Measurements from ENCODE around the genes BLOC1S1, RPS26 and GLS2.

GRCh38 chr12:55703757-55704772 is 3.6 kb downstream of the ITGA7 start:
- PRO-cap, result no peak

DNA sequence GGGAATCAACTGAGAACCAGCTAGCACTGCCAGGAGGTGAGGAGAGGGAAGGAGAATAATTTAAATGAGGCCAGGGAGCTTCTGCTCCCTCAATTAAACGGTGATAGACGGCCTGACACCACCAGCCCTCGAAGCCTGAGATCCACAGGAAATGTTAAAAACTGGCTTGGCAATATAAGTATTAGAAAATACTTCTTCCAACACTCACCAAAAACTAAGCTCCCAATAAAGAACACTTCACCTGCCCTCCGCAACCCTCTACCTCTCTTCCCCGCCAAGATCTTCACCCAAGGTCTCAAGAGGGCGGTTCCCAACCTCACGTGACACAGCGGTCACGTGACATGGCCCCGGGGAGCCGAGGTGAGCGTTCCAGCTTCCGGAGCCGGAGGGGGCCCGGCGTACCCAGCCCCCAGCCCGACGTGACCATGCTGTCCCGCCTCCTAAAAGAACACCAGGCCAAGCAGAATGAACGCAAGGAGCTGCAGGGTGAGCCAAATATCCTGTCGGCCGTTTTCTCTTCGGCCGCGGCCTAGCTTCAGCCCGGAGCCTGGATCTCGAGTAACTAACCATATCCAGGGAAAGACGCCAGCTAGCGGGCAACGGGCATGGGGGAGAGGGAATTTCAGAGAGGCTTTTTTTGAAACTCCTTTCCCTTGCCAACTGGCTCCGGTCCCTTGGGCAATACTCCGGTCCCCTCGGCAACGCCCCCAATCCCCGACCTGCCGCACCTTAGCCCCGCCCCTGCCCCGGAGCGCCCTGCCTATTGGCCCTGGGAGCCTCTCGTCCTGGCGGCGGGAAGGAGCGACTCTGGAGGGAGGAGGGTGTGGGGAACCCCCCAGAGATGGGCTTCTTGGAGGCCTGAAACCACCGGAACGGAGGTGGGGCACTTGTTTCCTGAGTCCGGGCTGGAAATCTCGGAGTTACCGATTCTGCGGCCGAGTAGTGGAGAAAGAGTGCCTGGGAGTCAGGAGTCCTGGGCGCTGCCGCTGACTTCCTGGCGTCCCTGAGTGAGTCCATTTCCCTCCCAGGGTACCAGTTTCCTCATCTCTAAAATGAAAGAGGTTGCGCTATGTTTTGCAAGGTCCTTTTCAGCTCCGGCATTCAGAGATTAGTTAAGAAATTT is at the start of gene BLOC1S1:
Gene BLOC1S1 (plus strand): TSS at position 336 of the 1,123 bp plus-strand sequence.
- PRO-cap, result bidirectional peak, plus-strand start at position 342 of the sequence, minus-strand start at position 260 of the sequence; unidirectional peak, minus-strand start at position 662 of the sequence

- PRO-cap, result no peak
Measured at GRCh38 chr12:55716901-55717282, 1.0 kb downstream of the BLOC1S1 start.

GRCh38 chr12:55718627-55719438 is 1.4 kb upstream of the RDH5 start:
- PRO-cap, result no peak

DNA sequence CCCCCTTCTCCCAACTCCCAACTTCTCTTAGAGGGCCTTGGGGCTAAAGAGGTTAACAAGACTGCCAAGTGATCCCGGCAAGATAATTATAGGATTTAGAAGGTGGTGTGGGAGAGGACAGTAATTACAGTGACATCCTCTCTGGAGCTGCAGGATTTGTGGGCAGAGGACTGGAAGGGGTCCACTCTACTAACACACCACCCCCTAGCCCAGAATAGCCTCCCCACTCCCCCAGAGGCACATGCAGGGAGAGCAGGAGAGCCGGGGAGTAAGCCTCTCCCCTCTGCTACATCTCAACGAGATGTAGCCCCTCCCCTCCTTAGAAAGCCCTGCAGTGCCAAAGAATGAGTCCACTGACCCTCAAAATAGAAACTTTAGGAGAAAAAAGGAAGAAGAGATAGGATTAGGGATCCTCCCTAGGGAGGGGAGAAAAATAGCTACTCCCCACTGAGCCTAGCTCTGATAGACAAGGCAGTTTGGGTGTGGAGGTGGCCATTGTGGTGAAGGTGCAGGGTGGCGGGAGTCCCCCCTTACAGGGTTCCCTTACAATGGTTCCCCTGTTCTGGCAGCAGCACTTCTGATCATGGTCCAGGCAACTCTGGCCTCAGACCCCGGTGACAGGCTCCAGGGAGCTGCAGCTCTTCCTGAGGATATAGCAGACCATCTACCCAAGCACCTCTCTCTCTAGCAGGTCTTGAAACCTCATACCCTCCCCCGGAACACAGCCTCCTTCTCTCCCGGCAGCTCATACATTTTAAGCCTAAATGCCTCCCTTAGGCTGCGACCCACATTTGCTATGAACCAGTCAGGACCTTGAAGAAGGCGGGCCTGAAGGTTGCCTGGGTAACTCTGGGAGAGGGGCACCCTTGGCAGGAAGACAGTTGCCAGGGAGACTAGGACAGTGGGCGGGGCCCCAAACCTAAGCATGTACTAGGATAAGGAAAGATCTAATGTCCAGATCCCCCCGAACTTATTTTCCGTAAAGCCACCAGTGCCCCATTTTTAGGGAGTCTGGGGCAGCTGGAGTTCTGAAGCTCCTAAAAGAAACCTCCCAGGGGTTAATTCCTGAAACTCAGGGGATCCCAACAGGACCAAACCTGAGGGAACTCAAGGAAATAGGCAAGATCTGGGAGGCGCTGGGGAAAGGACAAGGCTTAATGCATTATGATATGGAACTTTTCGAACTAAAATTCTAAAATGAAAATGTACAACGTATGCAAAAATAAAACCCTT is 4.8 kb upstream of the GDF11 start:
- PRO-cap, result no peak

DNA sequence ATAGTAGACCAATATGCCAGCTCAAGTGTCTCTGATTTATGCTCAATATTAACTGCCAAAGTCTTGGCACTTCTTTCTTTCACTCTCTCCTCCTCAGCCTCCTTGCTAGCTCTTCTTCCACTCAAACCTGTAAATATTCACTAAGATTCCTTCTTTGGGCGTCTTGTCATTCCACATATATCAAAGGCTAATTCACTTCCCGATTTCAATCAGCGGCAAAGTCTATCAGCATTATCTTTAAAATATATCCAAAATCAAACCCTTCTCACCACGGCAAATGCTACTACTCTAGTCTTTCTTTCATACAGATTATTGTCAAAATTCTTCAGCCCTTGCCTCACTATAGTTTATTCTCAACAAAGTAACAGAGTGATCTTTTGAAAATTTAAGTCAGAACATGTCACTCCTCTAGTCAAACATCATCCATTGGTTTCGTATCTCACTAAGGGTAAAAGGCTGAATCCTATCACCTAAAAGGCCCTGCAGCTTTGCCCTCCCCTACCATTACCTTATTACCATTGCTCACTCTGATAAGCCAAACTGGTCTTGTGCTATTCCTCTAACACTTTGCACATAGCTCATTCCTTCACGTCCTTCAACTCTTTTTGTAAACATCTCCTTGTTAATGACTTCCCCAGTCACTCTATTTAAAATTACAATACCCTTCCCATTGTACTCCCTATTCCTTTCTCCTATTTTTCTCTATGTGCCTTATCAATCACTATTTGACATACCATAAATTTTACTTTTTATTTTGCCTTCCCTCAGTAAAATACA is 5.7 kb downstream of the SARNP start:
- PRO-cap, result no peak

GRCh38 chr12:55834529-55835411 is 5.4 kb upstream of the DNAJC14 start:
- PRO-cap, result no peak

- PRO-cap, result no peak
Measured at GRCh38 chr12:55839443-55839930, 3.2 kb downstream of the MMP19 start.

GRCh38 chr12:55930090-55930399 is 917 bp upstream of the DGKA start:
- PRO-cap, result no peak

DNA sequence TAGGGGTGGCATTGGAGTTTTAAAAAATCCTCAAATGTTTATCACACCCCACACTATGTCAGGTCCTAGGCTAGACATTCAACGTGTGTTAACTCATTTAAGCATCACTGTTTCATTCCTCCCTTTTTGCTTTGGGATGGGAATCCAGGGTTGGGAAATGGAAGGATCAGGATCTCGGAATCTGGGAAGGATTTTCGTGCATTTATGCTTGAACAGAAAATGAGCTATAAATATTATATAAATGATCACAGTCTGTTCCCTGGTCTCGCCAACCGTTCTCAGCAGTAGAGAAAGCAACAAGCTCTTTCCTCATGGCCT is 9.5 kb downstream of the PMEL start:
- PRO-cap, result no peak

DNA sequence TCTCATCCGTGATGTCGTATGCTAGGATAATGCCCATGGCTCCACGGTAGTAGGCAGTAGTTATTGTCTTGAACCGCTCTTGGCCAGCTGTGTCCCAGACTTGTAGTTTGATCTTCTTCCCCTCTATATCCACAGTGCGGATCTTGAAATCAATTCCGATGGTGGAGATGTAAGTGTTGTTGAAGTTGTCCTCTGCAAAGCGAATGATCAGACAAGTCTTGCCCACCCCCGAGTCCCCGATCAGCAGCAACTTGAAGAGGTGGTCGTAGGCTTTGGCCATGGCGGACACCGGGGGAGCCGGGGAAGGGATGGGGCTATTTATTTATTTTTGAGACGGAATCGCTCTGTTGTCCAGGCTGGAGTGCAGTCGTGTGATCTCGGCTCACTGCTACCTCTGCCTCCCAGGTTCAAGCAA is 6.9 kb downstream of the RAB5B start:
- PRO-cap, result no peak

GRCh38 chr12:56041699-56042776 is at the start of gene RPS26:
Gene RPS26 (plus strand): TSS chr12:56041918.
- PRO-cap, result unidirectional peak, minus-strand start at chr12:56041787; unidirectional peak, minus-strand start at chr12:56041824; unidirectional peak, plus-strand start at chr12:56042146

DNA sequence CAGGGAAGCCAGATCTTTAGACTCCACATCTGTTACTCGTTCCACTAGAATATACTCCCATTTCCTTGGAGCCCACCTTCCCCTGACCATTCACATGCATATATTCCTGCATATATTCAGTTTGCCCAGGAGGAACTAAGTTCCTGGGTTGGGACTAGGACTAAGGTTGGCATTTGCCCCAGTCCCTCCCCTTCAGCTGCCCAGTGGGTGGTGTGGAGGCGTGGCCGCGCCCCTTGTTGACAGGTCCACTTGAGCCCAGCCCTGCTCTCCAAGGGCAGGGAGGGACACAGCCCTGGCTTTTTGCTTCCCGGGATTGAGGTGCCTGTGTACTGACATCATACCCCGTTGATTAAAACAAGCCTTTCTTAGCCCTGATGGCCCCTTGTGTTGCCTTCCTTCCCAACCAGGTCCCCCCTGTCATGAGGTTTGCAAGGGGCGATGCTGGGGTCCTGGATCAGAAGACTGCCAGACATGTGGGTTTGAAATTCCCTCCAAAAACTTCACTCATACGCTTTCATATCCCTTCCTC is 7.3 kb downstream of the ERBB3 start:
- PRO-cap, result no peak

GRCh38 chr12:56119906-56120623 is 2.0 kb downstream of the ZC3H10 start:
- PRO-cap, result no peak

DNA sequence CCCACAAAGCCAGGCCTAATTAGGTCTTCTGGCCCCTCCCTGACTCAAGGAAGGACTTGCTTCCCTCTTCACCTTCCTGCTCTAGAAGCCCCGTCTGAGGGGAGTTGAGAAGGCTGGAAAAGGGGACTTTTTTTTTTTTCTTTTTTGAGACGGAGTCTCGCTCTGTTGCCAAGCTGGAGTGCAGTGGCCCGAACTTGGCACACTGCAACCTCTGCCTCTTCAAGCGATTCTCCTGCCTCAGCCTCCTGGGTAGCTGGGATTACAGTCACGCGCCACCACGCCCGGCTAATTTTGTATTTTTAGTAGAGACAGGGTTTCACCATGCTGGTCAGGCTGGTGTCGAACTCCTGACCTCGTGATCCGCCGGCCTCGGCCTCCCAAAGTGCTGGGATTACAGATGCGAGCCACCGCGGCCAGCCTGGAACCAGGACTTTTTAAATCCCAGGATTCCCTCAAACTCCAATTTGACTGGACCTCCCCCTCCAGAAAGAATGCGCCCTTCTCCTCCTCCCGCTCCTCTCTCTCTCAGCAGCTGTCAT is 1.8 kb downstream of the ESYT1 start:
- PRO-cap, result no peak

DNA sequence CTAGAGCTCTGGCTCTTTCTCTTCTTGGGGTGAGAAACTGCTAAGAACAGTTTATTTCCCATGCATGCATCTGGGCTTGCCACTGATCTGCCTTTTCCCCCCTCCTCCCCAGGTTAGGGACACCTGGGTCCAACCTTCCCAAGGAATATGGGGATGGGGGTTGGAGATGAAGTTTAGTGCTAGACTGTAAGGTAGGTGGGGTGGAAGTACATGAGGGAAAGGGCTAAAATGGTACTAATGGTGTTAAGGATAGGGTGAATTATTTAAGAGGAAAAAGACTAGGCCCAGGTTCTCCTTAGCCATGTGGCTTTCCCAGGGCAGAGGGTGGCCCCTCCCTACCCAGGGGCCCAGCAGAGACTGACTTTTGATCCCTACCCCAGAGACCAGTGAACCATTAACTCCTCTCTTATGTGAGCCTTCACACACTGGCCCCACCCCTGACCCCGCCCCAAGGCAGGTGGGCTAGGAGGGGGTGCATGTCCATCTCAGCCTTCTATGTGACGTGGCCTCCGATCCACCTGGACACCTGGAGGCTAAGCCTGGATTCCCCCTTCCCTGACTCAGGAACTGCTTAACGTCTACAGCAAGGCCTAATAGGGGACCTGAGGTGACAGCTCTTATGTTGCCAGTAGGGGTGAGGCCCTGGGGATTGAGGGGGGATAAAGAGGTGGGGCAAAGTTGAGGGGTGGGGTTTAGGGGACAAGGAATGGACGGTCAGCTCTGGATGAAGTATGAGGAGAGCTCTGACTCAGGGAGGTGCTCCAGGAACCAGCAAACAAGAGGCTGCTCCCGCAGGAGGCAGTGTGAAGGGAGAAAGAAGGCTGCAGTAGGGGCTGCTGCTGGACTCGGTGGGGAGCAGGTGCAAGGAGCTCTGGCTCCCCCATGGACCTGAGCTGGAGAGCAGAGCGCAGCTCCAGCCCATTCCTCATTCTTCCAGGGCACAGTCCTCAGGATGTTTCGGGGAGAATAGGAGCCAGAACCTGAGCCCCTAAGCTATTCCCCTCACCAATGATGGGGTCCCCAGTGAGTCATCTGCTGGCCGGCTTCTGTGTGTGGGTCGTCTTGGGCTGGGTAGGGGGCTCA is 757 bp downstream of the SLC39A5 start:
- PRO-cap, result no peak

DNA sequence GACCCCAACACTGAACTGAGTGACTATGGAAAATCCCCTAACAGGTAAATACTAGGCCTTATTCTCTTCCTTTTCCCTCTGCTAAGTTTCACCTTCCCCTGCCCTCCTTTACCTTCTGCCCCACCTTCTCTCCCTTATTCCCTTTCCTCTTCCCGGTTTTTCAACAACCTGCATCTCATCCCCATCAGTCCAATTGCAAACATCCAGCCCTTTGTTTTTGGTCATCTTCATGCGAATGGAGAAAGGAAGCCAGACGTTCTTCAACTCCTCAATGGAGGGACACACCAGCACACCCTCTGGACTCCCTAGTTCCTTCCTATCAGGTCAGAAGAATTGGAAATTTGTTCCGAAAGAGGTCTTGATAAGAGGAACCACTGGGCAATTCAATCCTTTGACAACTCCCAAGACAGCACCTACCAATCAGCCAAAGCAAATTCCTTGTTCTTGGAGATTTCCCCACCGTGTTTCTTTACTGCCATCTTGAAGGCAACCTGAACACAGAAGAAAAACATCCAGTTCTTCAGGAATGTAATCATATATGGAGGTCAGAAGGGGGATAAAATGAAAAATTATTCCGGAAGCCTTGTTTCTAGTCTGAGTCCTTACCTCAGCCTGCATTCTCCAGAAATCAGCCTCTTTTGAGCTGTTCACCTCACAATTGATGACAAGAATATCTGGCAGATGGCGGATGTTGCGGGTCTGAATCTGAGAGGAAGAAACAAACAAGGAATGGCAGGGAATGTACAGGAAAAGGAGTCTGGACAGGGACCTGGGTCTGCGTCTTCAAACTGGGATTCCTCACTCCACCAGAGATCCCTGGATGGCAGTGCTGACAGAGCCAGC is 7.3 kb upstream of the CNPY2 start:
- PRO-cap, result no peak

DNA sequence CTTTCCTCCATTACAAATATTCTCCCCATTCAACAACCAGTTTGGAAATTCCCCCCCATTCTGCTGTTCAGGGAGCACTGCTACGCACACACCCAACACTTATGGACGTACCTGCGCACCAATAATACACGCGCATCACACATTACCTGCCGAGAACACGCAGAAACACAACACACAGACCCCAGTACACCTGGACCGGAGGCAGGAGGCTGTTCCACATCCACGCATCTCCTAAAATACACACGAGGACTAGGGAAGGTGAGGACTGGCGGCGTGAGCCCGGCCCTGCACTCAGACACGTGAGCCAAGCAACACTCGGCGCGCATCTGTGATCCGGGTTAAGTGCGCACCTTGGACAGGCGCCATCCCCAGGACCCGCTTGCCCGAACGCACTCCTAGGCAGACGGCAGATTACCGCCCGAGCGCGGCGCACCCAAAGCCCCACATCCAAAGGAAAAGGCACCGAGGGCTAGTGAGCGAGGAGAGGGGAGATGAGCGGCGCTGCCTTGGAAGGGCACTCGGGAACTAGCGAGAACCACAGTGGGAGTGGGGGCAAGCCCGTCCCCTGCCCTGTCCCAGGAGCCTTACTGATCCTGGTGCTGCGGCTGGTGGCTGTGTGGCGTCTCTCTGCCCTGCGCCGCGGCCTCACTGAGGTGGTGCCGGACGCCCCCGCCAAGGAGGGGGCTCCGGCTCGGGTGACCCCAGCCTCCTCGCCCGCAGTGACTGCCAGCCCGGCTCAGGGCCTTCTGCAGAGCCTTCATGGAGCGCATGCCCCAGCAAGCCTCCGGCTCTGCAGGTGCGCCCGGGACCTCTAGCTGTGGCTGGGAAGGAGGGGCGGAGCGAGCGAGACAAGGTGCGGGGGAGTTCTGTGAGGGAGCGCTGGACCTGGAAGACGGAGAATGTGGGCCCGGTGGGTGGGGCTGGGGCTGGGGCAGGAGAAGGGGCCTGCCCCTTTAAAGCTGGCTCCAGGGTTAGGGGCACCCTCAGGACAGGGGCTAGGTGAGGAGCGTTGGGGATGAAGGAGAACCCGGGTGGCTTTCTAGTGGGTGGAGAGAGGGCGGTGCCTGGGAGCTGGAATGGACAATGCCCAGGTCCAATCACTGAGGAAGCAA is at the start of gene GLS2:
Gene GLS2 (minus strand): TSS at position 813 of the 1,112 bp plus-strand sequence.
- PRO-cap, result unidirectional peak, plus-strand start at position 349 of the sequence; unidirectional peak, minus-strand start at position 792 of the sequence

GRCh38 chr12:56522142-56523209 is 856 bp downstream of the RBMS2 start:
- PRO-cap, result no peak

GRCh38 chr12:56569527-56570573 is 48.2 kb downstream of the RBMS2 start:
- PRO-cap, result unidirectional peak, plus-strand start at chr12:56570415